Parietal lobe (tissue), 2 donors: ENCODE measurements around a stretch of chr7.

GRCh38 chr7:50710777-50711265 lies 71.9 kb downstream of the GRB10 start:
- RAMPAGE, long total RNA, result no peak

DNA sequence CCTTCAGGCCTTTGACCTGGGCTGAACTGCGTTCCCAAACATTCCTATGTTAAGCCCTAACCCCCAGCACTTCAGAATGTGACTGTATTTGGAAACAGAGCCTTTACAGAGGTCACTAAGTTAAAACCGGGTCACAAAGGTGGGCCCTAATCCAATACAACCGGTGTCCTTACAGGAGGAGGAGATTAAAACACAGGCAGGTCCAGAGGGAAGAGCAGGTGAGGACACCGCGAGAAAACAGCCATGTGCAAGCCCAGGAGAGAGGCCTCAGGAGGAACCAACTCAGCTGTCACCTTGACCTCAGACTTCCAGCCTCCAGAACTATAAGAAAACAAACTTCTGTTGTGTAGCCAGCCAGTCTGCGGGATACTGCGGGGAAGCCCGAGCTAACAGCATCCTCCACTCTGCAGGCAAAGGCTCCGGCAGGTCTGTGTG lies 27.9 kb downstream of the GRB10 start:
- RAMPAGE, long total RNA, result no peak

DNA sequence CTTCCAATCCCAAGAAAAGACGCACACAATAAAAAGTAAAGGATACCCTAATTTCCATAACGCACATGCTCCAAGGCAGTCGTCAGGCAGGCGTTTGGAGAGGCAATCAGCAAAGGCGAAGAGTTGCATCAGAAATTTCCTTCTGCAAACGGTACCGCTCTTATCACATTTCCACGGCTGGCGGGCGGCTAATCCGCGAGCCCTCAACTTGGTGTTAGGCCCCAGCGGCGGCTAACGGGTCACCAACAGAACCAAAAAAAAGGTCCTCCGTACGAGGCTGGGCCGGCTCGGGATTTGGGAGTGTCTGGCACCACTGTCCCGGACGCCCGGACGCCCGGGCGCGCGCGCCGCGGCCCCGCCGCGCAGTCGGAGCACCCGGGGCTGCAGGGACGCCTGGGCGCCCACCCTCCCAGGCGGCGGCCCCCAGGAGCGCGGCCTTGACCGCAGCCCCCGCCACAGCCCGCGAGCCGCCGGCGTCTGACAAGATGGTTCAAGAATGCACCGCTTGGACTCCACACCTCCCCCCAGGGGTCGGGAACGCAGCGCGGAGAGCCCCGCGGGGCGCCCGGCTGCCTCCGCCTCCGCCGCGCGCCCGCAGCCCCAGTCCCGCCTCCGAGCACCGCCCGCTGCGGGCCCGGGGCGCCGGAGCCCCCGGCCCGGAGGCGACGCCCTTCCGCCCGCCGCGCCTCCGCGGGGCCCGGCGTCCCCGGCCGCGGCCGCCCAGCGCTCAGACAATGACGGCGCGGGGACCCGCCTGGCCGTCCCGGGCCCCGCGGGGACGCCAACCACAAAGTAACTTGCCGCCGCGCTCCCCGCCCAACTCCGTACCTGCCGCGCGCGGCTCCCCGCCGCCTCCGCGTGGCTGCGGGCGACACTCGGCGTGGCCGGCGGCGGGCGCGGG lies 9.9 kb upstream of the GRB10 start:
- RAMPAGE, long total RNA, result no peak

DNA sequence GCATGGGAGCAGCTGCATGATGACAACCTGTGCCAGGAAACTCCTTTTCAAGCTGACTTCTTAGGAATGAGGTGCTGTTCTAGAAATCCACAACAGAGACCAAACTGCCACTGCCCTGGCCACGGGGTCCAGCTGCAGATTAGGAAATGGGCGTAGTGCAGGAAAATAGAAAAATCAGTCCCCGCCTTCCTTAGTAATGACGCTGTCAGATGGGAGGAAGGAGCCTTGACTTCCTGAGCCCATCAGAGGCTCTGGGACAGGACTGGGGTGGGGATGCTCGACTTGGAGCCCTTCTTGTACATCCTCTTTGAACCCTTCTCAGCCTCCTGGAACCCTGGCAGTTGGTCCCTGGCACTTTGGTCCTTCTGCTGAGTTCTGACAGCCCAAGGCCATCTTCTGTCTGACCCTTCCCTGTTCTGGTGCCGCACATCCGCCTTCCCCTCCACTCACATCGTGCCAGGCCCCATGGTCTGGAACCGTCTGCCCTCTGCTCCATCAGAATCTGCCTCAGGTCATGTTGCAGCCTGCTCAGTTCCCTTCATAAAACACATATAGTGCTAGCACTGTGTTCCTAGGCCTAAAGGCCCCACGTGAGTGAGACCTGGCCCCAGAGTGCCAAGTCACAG lies 228.0 kb upstream of the GRB10 start:
- RAMPAGE, long total RNA, result no peak

DNA sequence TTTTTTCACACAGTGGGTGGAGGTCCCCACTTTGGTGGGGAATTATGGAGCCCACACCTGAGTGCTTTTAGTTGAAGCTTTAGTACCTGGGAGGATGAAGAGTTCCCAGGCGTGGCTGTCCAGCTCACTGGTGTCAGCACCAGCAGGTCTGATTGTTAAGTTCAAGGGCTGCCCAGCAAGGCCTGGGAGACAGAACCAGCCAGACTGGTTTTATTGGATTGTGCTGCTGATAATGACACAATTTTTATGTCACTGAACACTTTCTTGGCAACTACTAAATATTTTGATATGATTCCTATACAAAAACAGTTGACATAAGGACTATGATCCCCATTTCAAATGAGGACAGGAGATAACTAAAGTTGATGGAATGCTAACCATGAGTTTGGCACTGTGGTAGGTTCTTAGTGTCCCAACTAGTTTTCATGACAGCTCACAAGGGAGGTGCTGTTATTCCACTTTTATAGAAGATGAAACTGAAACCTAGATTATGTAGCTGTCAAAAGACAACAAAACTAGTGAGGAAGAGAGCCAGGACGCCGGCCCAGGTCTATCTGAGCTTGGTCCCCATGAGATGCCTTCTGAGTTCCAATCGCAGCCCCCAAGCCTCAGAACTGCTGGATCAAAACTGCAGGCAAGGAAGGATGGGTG lies 52.9 kb downstream of the COBL start:
- RAMPAGE, long total RNA, result no peak

DNA sequence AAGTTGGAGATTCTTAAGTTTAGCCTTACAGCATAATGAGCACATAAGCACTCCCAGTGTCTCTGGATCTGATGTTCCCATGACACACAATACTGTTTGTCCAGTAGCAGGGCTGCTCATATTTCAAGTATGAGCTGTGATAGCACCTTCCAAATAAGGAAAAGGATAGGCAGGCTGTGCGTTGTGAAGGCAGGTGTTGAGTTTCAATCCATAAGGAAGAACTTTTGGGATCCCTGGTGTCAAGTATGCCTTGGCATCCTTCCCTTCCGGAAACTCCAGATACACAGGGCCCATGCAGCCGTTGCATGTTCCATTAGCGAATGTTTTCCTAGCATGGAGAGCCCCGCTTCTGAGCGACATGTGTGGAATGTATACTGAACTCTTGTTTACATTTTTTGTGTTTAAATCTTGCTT lies 33.6 kb upstream of the COBL start:
- RAMPAGE, long total RNA, result no peak

DNA sequence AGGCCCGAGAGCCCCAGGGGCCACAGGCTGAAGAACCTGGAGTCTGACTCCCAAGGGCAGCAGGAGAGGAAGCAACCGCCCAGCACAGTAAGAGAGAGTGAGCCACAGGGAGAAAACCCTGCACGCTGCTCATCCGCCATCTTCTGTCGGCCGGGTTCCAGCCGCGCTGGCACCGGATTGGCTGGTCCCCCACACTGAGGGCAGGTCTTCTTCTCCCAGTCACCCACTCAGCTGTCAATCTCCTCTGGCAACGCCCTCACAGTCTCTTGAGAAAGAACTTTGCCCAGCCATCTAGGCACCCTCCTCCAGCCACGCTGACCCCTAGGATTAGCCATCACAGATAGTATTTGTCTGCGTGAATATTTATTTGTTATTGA lies 730.4 kb upstream of the VSTM2A start:
- RAMPAGE, long total RNA, result no peak

- RAMPAGE, long total RNA, result no peak
Observed at GRCh38 chr7:54703380-54703794, 55.6 kb downstream of the SEC61G start.

DNA sequence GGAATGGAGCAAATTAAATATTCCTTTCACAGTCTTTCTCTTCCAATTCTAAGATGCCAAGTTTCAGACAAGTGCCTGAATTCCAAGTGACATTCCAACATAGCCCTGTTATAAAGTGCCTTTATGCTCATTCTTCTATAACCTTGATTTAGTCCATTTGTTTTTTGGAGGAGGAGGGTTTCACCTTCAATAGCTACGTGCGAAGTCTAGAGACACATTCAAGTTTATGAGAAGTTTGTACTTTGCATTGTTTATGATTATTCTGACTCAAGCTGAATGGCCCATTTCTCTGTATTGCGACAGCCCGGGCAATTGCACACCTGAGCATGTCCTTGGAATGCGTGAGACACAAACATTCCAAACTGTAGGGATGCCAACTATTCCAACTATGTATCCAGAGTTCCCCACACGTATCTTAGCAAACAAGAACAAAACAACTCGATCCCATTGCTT lies 51.6 kb upstream of the EGFR start:
- RAMPAGE, long total RNA, result no peak

DNA sequence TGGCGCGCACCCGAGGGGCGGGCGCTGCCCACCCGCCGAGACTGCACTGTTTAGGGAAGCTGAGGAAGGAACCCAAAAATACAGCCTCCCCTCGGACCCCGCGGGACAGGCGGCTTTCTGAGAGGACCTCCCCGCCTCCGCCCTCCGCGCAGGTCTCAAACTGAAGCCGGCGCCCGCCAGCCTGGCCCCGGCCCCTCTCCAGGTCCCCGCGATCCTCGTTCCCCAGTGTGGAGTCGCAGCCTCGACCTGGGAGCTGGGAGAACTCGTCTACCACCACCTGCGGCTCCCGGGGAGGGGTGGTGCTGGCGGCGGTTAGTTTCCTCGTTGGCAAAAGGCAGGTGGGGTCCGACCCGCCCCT lies 952 bp downstream of the EGFR start:
- RAMPAGE, long total RNA, result no peak

DNA sequence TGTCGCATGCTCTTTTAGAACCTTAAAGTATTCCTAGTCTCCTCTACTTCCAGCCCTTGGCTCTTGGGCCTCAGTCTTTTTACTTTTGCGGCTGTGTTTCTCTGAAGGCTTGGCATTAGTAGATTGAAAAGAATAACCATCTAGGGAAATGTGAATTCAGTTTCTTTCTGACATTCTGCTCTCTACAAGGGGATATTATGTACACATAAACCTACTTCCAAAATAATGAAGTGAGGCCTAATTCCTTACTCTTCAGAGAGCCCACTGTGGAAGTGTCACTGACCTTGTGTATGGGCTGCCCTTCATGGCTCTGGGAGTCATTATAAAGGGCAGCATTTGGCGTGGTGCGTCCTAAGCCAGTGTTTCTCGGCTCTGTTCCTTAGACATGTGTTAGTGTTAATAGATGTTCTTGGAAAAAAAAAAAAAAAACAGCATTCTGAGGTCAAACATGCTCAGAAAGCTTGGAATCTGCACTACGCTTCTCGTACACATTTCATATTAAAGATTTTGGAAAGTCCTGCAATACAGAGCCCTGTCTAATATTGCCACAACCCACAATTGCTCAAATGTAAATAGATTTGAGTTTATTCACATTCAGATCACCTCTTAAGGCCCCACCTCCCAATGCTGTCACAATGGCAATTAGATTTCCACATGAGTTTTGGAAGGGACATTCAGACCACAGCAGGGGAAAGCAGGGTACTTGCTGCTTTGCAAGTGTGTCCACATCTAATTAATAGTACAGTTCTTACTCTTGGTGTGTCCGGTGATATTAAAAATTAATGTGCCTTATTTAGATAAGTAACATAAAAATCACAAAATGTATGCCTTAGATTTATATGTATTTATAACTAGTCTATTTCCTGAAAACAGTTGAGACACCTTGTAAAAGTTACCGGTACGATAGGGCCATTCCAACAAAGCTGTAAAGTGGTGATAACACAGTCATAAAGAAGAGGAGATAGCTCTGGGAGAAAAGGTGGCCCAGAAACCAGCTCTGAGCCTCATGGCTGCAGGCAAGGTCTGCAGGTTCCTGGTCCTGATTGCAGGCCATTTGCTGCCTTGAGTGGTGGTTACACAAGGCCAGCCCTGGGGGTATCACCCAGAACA lies 27.7 kb downstream of the EGFR start:
- RAMPAGE, long total RNA, result no peak

DNA sequence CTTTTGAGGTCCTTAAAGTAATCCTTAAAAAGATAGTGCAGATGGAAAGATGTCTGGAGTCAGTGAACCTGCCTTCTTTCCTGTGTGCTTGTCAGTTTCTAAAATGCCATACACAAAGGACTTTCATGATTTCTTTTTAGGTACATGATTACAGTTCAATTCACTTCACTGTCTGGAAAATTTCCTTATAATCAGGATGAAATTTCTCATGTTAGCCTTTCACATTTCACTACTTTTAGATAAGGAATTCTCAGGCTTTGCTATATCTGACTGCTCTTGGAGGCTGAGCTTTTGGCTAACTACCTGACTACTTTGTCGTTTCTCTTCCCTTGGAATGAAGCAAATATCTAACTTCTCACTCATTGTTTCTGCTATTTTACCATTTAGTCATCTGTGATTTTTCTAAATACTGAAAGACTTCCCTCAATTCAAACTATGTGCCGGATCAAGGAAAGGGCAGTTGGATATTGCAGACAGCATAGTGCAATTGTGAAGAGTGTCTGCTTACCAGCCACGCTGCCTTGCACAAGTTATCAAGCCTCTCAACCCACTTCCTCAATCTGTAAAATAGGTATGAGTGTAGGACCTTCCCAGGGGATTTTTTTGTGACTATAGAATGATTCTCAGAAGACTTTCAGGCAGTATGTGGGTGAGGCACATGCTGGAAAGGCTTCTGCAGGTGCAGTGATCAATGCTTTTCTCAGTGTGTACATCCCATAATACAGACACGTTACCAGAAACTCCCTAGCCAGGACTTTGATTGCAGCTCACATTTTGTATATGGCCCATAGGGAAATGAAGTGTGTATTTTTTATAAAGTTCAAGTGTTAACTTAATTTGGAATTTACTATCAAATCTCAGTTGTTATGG lies 54.2 kb downstream of the EGFR start:
- RAMPAGE, long total RNA, result no peak

GRCh38 chr7:55077371-55078429 lies 58.9 kb downstream of the EGFR start:
- RAMPAGE, long total RNA, result no peak

DNA sequence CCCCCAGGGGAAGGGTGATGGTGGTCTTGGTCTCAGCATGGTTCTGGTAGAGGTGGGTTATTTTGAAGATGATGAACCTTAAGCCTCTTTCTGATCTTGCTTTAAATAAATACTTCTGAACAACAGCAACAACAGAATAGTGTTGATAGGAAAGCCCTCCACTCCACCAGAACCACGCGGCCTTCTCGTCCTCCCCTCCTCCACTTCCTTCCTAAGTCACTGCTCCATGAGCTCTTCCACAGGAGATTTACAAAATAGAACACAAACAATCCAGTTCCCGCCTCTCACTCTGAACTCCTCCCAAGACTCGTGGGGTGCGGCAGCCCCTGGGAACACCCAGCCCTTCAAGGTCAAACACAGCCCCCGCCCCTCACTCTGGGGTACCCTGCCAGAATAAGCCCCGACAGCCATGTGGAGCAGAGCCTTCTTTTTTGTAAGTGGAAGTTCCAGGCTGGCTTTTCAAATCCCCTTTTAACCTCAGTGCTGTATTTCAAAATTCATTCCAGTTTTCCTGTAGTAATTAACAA lies 169.3 kb downstream of the EGFR start:
- RAMPAGE, long total RNA, result no peak

- RAMPAGE, long total RNA, result no peak
Observed at GRCh38 chr7:55210066-55211275, 154.7 kb upstream of the LANCL2 start.

- RAMPAGE, long total RNA, result no peak
Observed at GRCh38 chr7:55380139-55381034, 15.2 kb downstream of the LANCL2 start.

GRCh38 chr7:55521758-55522460 lies 50.4 kb downstream of the VOPP1 start:
- RAMPAGE, long total RNA, result no peak

GRCh38 chr7:55547750-55548529 lies 24.4 kb downstream of the VOPP1 start:
- RAMPAGE, long total RNA, result no peak

GRCh38 chr7:55569591-55570612 lies 2.4 kb downstream of the VOPP1 start:
- RAMPAGE, long total RNA, result no peak

- RAMPAGE, long total RNA, result no peak
Observed at GRCh38 chr7:55688808-55689003, 116.4 kb upstream of the VOPP1 start.